Placental epithelial cell (primary cell): ENCODE measurements around a stretch of chr19.

- CAGE, long polyA plus RNA = no peak
Observed at GRCh38 chr19:1180152-1181014, 6.3 kb upstream of the SBNO2 start.

GRCh38 chr19:1227634-1228634 lies 9.9 kb downstream of the CBARP start:
- CAGE, long polyA plus RNA = no peak

DNA sequence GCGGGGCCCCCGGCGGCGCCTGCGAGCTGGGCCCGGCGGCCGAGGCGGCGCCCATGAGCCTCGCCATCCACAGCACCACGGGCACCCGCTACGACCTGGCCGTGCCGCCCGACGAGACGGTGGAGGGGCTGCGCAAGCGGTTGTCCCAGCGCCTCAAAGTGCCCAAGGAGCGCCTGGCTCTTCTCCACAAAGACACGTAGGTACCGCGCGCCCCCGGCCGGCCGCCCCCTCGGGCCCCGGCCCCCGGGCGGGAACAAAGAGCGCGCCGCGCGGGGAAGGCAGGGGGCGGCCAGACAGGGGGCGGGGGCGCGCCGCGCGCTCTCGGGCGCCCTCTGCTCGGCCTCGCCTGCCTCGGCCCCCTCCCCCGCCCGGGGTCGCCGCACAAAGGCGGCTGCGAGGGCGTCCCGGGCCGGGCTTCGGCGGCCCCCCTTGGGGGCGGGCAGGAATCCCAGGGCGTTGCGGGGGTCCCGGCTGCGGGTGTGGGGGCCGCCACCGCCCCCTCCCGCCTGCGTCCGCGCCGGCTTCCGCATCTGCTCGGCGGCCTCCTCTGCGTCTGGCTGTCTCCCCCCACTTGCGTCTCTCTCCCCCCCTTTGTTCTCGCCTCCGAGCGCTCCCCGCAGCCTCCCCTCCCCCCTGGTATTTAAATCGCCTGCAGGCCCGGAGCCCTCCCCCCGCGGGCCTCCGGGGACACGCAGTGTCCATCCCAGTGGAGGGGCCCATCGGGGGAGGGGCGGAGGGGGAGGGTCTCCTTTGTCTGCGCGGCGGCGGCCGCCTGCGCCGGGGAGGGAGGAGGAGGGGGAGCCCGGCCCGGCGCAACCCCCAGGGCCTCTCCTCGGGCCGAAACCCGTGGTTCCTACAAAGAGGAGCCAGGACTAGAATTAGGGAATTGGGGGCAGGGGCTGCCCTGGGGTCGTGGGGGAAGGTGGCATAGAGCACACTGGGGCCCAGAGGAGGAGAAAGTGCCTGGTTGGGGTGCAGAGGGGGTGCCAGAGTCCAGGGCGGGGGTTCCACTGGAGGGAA lies 2.3 kb downstream of the MIDN start:
- CAGE, long polyA plus RNA = no peak

- CAGE, long polyA plus RNA = no peak
Observed at GRCh38 chr19:1253244-1253942, 5.0 kb downstream of the MIDN start.

GRCh38 chr19:1282660-1282866 lies 3.1 kb upstream of the EFNA2 start:
- CAGE, long polyA plus RNA = no peak

DNA sequence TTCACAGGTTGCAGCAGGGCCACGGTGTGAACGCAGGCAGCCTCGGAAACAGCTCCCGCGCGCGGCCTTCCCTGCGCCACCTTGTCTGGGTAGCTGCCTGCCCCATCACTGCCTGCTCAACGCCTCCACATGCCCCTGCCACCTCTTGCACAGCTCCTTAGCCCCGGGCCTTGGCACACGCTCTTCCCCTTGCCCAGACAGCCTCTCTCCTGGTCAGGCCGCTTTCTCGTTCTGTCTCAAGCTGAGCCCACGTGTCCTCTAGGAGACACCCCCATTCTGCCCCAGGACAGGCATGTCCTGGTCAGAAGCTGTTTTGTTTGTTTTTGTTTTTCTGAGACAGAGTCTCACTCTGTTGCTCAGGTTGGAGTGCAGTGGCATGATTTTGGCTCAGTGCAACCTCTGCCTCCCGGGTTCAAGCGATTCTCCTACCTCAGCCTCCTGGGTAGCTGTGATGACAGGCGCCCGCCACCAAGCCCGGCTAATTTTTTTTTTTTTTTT lies 1.4 kb upstream of the GAMT start:
- CAGE, long polyA plus RNA = no peak

DNA sequence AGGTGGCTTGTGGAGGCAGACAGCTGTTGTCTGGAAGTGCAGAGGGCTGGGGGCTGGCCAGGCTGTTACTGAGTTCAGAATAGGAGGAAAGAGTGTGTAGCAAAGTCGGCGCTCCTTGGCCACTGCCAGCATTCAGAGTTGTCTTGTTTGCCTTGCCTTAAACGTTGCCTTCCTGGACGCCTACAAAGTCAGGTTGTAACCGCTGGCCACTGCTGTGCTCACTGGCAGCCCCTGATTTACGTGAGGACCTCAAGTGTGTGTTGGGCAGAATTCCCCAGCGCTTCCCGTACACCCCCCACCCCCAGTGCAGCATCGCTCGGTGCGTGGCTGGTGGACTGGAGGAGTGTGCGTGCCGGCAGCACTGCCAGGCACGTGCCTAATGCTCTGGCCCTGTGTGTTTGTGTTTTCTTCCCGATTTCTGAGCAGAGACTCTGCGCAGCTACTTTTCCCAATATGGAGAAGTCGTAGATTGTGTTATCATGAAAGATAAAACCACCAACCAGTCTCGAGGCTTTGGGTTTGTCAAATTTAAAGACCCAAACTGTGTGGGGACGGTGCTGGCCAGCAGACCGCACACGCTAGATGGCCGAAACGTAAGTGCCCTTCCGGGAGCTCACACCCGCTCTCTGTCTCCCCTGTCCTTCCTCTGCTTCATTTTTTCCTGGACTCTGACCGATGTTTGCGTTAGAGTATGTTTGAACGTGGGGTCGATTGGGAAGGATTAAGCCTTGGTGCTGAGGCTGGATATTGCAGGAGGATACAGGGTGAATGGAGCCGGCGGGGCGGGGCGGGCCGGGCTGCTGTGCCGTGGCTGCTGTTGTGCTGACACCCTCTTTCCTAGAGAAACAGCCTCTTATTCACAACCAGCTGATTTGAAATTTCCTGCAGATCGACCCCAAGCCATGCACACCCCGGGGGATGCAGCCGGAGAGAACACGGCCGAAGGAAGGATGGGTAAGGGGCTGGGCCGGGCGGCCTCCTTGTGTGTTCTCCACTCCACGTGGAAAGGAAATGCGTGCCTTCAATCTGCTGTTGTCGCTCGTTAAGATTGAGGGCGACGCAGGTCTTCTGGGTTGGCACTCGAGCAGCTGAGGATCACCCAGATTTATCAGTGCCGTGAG lies 10.8 kb downstream of the DAZAP1 start:
- CAGE, long polyA plus RNA = no peak

DNA sequence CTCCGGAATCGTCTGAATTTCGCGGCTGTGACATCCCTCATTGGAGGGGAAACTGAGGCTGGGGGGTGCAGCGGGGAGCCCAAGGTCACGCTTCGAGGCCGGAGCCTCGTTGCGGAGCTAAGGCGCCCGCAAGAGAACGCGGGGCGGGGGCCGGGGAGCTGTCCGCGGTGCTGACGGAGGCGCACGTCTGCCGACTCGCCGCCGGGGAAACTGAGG lies 3.1 kb upstream of the APC2 start:
- CAGE, long polyA plus RNA = no peak

DNA sequence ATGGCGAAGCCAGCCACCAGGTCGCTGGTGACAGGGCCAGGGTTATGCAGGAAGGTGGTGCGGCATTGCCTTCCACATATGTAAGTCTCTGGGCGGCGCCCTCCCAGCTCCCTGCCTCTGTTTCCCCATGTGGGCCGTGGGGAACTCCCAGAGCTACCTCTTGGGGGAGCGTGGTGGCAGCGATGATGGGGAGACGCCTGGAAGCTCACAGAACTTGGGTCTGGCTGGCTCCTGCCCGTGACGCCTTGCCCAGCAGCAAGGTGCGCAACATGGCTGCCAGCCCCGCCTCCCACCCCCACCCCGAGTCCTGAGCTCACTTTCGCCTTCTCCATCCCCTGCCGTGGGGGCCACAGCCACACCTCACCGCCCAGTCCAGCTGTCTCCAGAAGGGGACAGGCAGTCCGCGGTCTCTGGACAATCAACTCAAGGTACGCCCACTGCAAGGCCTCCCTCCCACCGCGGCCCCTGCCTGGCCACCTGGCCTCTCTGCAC lies 6.7 kb downstream of the C19orf25 start:
- CAGE, long polyA plus RNA = no peak

DNA sequence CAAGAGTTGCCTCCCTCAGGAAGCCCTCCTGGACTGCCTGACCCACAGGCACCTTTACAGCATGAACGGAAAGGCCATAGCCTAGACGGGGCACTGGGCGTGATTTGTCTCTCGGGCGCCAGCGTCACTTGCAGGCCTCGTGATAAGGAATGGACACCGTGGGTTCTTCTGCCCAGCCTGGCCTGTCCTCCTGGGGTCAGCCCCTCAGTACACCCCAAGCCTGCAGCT lies 911 bp upstream of the UQCR11 start:
- CAGE, long polyA plus RNA = no peak

GRCh38 chr19:1612135-1612826 lies 7.0 kb upstream of the UQCR11 start:
- CAGE, long polyA plus RNA = no peak

DNA sequence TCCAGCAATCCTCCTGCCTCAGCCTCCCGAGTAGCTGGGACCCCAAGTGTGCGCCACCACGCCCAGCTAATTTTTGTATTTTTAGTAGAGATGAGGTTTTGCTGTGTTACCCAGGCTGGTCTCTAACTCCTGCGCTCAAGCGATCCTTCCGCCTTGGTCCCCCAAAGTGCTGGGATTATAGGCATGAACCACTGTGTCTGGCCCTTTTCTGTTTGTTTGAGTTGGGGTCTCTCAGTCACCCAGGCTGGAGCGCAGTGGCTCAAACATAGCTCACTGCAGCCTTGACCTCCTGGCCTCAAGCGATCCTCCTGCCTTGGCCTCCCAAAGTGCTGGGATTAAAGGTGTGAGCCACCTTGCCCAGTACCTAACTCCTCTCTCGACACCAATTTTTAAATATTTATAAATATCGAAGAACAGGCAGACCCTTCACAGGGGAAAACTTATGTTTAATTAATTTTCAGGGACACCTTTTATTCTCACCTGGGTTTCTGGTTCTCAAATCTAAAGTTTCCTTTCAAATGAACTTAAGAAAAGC lies 9.0 kb downstream of the TCF3 start:
- CAGE, long polyA plus RNA = no peak

- CAGE, long polyA plus RNA = no peak
Observed at GRCh38 chr19:1646511-1646934, 5.9 kb downstream of the TCF3 start.

- CAGE, long polyA plus RNA = no peak
Observed at GRCh38 chr19:1650983-1651616, 1.3 kb downstream of the TCF3 start.

DNA sequence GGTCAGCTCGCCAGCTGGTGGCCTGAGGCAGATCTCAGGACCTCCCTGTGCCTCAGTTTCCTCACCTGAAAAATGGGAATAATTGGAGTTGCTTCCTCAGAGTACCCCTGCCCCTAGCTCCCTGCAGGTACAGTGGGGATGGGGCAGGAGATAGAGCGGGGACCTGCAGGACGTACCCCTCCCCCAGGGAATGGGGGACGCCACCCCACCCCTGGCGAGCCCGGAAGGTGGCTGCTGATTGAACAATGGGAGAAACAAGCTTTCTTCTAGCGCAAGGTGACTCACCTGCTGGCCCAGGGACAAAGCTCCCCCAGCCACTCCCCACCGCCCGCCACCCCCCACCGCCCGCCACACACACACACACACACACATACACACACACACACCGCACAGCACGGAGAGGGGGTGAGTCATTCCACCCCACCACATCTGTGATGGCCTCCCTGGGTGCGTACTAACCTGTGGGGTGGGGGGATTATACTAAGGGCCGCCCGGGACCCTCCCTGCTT lies 6.2 kb upstream of the ONECUT3 start:
- CAGE, long polyA plus RNA = no peak

DNA sequence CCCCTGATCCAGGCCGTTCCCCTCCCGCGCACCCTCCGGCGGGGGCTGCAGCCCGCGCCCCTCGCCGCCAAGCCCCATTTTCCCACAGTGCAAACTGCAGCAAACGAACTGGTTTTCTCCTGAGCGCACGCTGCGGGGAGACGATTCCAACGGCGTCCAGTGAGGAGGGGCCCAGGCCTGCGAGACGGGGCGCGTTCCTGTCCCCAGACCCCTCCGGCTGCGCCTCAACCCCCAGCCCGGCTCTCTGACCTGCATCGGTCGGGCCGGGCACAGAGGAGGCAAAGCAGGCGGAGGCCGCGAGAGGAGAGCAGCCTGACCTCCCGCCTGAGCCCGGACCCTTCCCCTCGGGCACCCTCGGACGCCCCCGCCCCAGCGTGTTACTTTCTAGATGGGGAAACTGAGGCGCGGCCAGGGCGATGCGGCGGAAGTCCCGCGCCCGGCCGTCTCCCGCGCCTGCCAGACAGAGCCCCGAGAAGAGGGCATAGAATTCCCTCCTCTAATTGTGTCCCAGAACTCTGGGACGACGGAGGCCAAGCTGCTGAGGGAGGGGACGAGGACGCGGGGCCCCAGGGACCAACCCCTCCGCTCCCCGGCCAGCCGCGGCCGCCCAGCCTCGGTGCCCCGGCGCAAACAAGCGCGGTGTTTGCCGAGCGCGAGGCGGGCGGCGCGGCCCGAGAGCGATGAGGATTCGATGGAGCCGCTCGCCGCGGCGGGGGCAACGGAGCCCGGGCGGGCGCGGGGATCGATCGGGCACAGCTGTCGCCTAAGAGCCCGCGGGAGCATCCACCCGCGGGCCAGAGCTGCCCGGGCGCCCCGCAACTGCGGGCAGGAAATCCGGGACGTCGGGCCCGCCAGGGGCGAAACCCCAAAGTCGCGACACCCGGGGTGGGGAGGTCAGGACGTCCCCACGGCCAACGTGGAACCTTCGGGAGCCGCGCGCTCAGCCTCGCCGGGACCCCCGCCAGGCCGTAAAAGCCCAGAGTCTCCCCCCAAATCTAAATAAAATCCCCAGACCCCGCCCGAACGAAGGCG lies 4.0 kb upstream of the ONECUT3 start:
- CAGE, long polyA plus RNA = no peak

GRCh38 chr19:1795552-1795759 lies 16.6 kb downstream of the ATP8B3 start:
- CAGE, long polyA plus RNA = no peak

GRCh38 chr19:1813229-1814027 lies 1.4 kb upstream of the ATP8B3 start:
- CAGE, long polyA plus RNA = no peak

- CAGE, long polyA plus RNA = no peak
Observed at GRCh38 chr19:1815287-1816151, 3.4 kb upstream of the ATP8B3 start.

GRCh38 chr19:1854019-1854489 lies 5.8 kb upstream of the REXO1 start:
- CAGE, long polyA plus RNA = no peak